ENCODE measurements around a stretch of chr20.

GRCh38 chr20:50191704-50192674 is 1.4 kb downstream of the CEBPB start:
- PRO-cap, result bidirectional peak, plus-strand start at chr20:50191850, minus-strand start at chr20:50191981; bidirectional peak, plus-strand start at chr20:50192054, minus-strand start at chr20:50192022; bidirectional peak, plus-strand start at chr20:50192481, minus-strand start at chr20:50192390

DNA sequence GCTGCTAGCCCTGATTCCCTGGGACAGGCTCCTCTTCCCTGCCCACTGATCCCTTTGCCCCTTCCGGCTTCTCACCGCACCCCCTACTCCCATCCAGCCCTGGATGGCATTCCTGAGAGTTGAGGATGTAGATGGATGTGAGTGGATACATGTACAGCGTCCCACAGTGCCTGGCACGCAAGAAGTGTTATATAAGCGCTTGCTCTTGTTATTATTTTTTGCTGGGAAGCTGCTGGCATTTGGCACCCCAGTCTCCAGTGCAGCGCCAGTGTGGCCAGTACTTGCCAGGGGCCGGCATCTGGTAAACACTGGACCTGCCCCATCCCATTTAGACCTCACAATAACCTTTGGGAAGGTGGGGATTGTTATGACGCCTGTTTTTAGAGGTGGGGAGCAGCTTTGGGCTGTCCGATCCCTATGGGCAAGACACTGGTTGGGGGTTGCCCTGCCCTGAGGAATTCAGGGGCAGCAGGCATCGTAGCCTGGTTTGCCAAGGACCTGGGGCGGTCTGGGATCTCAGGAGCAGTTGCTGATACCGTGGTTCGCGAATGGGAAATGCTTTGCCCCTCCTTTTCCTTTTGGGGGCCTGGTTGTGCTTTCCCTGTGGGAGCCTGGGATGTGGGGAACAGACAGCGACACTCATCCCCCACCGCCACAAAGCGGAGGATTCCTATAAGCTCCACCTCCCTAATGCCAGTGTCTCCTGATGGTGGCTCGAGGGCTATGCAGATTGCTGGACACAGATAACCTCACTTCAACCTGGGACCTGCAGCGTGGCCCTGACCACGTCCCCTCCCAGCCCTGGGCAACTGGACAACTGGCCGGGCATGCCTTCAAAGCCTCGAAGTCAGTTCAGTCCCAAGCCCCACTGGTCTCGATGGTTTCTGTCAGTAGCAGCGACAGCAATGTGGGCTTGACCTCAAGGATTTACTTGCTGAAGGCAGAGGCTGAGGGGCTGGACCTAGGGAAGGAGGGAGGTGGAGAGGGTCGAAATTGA is 3.1 kb downstream of the CEBPB start:
- PRO-cap, result no peak

- PRO-cap, result no peak
These were observed 3.8 kb downstream of the CEBPB start for GRCh38 chr20:50194444-50194891.

GRCh38 chr20:50267910-50268349 is 77.3 kb downstream of the CEBPB start:
- PRO-cap, result no peak

DNA sequence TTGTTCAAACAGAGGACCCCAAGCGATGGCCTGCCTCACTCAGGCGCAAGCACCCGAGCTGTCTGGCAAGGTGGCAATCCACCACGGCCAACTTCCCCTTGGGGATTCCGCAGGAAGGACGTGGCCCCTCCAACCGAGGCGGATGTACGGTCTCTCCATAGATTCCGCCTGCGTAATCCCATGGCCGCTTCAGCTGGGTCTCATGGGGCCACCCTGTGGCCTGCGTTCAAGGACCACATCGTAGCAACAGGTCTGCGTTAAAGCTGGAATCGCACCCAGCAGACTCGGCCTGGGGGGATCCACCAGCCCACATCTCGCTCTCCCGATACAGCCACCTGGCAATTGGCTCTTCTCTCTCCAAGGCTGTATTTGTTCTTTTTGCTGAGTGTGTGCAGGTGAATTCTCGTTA is 80.0 kb downstream of the CEBPB start:
- PRO-cap, result no peak

GRCh38 chr20:50283638-50284361 is 93.2 kb downstream of the CEBPB start:
- PRO-cap, result no peak

GRCh38 chr20:50284521-50285121 is 94.0 kb downstream of the CEBPB start:
- PRO-cap, result no peak

GRCh38 chr20:50347210-50347629 is 156.6 kb downstream of the CEBPB start:
- PRO-cap, result no peak

DNA sequence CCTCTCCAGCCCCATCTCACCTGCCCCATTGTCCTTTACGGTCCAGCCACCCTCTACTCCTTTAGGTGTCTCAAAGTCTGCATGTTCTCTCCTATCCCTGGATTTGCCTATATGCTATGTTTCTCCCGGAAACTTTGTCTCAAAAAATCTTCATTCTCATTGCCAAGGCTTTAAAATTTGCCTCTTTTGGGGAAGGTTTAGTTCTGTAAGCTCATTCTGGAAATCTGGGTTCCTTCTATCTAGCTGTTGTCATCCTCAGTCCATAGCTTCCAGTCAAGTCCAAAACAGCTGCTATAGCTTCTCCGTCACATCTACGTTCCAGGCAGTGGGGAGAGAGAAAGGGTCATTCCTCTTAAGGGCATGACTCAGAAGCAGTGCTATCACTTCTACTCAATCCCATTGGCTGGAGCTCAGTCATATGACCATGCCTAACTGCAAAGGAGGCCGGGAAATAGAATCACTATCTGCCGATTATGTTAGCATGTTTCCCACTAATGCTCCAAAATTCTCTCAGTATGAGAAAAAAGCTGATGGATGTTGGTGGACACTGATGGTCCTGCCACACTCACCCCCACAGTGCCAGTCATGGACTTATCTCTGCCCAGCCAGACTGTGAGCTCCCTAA is 141.4 kb upstream of the PTPN1 start:
- PRO-cap, result no peak

DNA sequence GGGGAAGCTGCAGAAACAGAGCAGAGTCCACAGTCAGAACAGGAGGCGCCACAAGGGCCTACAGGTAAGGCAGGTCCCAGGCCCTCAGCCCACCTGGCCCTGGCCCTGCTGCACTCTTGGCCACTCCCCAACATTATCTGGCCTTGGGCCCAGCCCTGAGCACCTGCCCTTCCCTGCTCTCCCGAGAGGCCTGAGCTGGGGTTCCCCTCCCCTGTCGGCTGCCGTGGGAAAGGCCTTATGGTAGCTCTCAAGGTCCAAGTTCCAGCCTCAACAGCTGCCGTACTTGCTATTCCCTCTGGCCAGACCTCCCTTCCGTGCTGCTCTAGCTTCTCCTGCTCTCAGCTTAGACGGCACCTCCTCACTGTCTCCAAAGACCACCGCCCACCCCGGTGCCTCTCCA is 140.6 kb upstream of the PTPN1 start:
- PRO-cap, result no peak

DNA sequence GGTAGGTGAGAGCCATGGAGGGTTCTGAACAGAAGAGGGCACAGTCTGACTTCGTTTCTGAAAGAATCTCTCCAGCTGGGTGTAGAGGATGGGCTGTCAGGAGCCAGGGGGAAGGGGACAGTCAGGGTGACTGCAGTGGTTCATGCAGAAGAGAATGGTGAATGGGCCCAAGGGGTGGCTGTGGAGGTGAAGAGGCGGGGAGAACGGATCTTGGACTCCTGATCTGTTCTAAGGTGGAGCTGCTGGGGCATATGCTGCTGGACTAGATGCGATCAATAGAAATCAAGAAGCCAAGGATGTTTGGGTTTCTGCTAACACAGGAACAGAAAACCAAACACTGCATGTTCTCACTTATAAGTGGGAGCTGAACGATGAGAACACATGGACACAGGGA is 109.6 kb upstream of the PTPN1 start:
- PRO-cap, result no peak

GRCh38 chr20:50456170-50456568 is 54.0 kb upstream of the PTPN1 start:
- PRO-cap, result no peak

DNA sequence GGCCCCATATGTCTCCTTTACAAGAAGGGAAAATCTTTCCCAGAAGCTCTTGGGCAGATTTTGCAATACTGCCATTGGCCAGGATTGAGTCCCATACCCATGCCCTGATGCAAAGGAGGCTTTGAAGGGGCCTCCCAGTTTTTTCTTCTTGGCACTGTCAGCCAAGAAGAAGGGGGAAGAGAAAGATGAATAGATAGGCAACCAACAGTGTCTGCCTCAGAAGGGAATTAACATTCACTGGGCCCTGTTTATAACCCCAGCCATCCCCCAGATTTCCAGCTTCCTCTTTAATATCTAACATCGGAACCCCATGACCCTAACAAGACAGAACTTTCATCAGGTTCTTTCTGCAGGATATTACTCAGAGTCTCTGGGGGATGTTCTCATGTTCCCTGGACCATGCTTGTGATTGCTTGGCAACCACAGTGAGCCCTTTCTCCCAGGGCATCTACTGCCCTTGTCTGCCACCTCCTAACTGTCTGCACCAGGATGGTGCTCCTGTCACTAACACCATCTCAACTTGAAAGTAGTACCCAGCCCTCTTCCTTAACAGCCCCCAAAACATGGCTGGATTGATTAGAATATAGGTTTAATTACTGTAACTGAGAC is 12.1 kb upstream of the PTPN1 start:
- PRO-cap, result no peak

- PRO-cap, result no peak
These were observed 8.2 kb upstream of the PTPN1 start for GRCh38 chr20:50501767-50502529.

DNA sequence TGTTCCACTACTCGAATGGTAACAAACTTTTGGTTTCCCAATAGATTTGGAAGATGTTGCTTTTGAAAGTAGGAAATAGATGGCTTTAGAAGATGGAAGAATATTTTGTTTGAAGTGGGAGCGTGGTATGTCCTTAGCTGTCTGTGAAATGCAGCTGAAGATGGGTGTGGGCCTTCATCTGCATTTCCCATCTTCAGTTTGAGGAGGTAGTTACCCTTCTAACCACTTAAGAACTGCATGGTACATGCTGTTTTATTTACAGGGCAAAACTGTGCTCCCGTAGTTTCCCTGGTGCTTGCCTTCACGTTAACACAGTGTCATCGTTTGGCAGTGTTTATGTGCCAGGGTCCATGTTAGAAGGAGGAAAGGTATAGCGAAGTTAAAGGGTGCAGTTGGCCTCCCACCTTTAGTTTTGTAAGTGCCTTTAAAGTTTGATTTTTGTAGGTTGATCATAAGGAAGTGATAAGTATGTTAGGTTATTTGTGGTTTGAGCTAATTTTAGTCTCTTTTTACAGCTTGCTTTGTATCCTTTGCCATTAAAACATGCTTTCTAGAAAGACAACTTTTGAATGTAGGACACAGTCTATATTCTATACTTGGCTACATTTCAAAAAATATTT is 9.3 kb downstream of the PTPN1 start:
- PRO-cap, result no peak

GRCh38 chr20:50521282-50521790 is 11.2 kb downstream of the PTPN1 start:
- PRO-cap, result no peak

GRCh38 chr20:50561166-50562109 is 51.3 kb downstream of the PTPN1 start:
- PRO-cap, result no peak

DNA sequence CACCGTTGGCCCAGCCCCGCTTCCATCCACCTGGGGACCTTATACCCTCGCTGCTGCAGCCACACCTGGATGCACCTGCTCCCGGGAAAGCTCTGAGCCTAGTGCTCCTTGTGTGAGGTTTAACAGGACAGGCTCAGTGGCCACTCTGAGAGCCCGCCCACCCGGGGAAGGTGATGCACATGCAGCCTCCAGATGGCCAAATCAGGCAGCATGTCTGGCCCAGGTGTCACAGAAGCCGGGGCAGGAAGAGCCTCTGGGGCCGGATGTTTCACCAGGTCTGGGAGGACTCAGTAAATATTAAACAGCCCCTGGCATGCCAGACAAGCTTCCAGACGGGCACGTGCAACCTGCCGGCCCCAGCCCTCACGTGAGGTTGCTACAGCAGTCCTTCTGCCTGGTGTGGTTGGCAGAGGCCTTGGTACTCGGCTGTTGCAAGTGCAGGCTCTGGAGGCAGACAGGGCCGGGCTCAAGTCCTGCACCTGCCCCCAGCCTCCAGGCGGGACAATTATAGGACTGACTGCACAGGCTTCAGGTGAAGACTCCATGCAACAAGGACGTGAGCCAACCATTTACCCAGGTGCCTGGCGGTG is 66.8 kb downstream of the RIPOR3 start:
- PRO-cap, result no peak

DNA sequence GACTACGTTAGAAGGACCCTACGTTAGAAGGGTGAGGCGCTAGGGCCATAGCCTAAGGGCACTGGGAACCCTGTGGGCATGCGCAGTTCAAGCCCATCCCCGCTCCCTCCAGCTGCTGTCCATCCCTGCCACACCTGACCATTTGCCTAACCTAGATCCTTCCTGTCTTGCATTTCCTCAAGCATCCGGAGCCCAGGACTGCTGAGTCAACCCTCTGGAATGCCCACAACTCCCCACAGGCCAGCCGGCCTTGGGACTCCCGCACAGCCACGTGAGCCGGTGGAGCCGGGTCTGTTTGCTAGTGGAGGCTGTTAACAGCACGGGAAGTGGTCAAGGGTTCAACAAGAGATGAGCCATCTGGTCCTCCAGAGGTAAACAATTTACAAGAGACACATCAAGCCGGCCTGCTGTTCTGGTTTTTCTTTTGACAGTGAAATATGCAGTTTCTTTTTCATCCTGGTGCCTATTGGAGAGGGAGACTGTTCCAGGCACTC is 45.8 kb downstream of the RIPOR3 start:
- PRO-cap, result bidirectional peak, plus-strand start at position 264 of the sequence, minus-strand start at position 144 of the sequence

DNA sequence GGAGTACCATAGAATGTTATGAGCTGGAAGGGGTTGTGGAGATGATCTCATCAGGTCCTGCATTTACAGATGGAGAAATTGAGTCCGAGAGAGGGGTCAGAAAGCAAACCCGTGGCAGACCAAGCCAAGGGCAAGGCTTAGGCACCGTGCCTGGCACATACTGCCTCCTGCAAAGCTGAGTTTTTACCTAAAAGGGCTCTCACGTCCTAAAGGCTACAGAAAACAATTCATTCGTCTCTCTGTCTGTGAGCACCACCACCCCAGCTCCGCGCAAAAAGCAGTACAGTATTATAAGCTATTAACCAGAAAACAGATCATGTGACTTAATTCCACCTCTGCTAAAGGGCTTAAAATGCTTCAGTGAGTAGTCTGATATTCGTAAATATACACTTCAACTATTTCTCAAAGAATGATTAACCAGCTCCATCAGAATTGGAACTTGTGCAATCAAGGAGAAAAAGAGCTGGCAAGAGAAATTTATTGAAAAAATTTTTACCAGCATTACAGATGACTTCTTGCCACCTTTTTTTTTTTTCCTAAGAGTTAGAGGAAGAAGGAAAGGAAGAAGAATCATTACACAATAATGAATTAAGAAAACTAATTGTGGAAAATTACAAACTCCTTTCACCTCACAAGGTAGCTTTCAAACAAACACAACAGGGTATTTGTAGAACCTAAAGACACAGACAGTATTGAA is 3.4 kb upstream of the PARD6B start:
- PRO-cap, result no peak

Measured in H9 (cell line).